T47D (cell line): ENCODE measurements around a stretch of chr11.

- RRBS = no CpG with 5 or more reads among the region's 9 CpGs
Measured at GRCh38 chr11:12050270-12050994, 42.0 kb upstream of the DKK3 start.

GRCh38 chr11:12123776-12124247 lies 13.4 kb downstream of the MICAL2 start:
- RRBS = no CpG with 5 or more reads among the region's 4 CpGs

DNA sequence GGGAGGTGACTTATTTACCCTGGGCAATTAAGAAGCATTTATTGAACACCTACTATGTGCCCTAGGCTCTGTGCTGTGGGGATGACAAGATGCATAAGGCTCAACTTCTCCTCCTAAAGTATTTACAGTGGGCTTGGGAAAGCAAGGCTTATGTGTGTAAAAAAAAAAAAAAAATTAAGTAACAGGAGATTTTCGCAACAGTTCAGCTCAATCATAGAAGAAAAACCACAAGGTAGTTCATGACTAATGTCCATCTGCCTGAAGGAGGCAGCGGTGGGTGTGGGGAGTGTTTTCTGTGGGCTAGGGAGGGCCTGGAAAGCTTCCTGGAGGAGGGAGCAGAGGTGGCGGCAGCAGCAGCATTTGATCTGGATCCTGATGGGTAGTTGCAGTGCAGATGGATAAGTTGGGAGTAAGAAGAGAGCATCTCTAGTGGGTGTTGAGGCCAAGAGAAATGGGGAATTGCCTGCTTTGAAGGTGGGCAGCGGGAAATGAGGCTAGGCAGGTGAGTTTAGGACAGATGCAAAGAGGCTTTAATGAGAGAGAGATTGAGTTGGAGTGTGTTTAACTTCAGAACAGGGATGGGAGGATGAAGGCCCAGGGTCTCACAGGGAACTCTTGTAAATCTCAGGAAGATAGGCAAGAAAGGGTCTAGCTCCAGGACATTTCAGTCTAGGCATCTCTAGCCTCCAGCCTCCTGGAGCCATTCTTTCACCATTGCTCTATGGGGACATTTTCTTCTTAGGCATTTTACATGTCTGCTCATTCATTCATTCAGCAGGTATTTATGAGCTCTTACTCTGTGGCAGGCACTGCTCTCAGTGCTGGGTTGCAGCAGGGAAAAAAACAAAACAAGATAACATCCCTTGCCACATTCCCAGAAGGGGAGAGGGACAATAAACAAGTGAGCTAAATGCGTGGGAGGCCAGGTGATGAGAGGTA lies 16.4 kb downstream of the MICAL2 start:
- RRBS = no CpG with 5 or more reads among the region's 5 CpGs

GRCh38 chr11:12133351-12133890 lies 23.0 kb downstream of the MICAL2 start:
- RRBS = no CpG with 5 or more reads among the region's 7 CpGs

- RRBS = no CpG with 5 or more reads among the region's 9 CpGs
Measured at GRCh38 chr11:12158786-12159461, 48.5 kb downstream of the MICAL2 start.

GRCh38 chr11:12178962-12179442 lies 68.6 kb downstream of the MICAL2 start:
- RRBS = no CpG with 5 or more reads among the region's 5 CpGs

- RRBS = no CpG with 5 or more reads among the region's 17 CpGs
Measured at GRCh38 chr11:12200679-12201664, 90.6 kb downstream of the MICAL2 start.

DNA sequence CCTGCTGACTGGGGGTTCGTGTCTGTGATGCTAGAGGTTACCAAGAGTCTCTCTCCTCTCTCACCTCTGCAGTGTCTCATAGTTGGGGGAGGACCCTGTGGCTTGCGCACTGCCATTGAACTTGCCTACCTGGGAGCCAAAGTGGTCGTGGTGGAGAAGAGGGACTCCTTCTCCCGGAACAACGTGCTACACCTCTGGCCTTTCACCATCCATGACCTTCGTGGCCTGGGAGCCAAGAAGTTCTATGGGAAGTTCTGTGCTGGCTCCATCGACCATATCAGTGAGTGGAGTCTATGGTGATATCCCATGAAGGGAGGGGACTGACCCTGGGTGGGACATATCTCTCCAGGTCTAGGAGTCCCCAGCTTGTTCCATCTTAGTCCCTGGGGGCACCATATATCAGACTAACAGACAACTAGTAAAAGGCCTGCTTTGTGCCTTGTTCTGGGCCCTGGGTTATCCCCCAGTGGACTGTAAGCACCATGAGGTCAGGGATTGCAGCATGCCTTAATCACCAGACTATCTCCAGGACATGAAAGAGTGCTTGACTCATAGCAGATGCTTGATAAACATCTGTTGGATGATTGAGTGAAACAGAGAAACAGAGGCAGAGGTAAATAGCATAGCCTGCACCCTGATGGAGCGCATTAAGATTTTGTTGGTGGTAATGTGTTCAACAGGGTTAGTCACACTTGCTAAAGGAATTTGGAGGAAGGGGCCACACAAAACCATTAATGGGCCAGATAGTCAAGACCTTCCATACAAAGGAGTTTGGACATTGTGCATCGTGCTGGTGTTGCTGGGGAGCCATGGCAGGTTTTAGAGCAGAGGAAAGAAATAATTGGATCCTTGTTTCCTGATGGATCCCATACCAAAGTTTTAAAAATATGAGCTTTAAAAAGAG lies 94.0 kb downstream of the MICAL2 start:
- RRBS = no CpG with 5 or more reads among the region's 9 CpGs

- RRBS = no CpG with 5 or more reads among the region's 6 CpGs
Measured at GRCh38 chr11:12207822-12208477, 97.6 kb downstream of the MICAL2 start.

- RRBS = no CpG with 5 or more reads among the region's 5 CpGs
Measured at GRCh38 chr11:12229423-12230013, 119.1 kb downstream of the MICAL2 start.

DNA sequence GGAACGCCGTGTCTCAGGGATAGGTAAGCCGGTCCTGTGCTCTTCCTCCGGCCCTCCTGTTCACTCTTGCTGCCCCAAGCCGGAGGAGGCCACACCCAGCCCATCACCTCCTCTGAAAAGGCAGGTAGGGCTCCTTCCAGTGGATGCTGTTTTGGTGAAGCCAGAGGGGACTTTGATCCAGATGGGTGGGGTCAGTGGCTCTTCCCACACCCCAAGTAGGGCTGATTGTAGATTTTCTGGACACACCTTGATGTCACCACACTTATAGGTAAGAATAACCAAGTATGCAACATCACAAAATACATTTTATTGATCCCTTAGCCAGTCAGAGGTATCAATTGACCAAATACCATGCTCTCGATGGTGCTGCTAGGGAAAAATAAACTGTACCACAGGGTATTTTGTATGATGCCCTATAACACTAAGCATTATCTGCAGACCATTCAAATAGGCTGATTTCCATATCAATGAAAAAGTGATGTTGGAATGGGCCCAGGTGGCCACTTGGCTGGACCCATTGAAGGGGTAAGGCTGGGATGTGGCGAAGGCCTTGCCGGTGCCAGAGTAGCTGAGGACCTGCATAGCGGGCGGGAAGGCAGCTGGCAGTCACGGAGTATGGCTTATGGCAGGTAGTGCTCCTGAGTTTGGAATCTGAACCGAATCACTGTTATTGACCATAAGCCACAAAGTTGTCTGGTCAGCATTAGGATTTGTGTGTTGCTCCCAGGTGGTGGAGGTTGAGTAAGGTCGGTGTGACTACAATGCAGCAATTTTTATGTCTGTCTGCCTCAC lies 130.8 kb downstream of the MICAL2 start:
- RRBS = no CpG with 5 or more reads among the region's 13 CpGs

- RRBS = no CpG with 5 or more reads among the region's 8 CpGs
Measured at GRCh38 chr11:12269534-12269873, 107.9 kb upstream of the PARVA start.

DNA sequence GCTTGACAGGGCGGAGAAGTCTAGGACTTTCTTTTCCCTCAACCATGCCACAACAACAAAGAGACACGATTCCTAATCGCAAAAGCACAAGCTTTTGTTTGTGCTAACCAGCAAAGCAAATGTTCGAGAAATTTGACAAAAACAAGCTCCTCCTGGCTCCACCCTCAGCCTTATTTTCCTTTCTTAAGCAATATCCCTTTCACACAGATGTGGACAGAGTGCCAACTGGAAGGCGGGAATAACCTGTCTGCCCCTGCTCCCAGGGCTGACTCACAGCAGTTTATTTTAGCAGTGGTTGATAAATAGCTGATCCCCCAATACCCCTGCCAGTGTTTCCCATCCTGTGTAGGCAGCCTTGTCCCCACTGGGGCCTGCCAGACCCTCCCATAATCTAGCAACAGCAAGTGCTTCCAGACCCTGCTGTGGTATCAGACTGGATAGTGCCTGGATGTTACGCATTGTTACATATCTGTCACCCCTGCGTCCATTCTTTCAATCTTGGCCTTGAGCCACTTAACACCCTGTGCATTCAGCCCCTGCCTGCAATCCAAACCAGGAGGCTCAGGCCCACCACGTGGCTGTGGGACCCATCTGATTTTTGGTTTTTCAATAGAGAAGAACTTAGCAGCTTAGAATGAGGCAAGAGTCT lies 53.6 kb downstream of the PARVA start:
- RRBS = no CpG with 5 or more reads among the region's 8 CpGs

DNA sequence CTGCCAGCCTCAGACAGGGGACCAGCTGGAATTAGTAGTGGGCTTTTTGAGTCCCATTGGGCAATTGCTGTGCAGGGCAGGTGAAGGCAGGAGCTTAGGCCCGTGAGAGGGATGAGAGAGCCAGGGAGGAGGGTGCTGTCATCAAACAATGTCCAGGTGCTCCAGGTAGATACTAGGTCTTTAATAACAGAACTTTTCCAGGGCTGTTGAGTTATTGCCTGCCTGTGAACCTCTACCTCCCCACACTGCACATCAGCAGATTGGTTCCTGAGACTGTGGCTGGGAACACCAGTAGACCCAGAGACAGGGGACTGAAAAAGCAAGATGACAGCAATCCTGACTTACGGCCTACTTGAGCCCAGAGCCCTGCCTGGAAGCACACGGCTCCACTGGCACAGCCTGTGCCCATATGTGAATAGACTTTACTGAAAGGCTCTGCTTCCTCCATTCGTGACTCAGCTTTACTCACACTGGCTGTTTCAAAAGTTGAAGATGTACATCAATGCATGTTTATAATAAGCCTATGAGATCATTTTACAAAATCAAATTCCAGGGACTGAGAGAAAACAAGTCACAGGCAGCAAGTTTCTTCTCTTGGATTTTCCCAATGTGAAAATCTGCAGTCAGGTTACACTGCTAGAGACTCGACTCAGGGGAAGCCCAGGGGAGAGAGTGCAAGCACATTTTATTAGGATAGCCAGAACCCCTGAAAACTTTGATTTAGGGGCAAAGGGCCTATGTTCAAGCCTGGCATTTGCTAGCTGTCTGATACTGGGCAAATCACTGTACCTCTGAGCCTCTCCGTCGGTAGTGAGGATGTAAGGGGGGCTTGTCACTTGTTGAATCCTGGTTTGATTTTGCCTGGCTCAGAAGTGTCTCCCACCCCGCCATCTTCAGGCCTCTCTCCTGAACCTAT lies 134.6 kb upstream of the TEAD1 start:
- RRBS = no CpG with 5 or more reads among the region's 8 CpGs

GRCh38 chr11:12689285-12689683 lies 15.1 kb downstream of the TEAD1 start:
- RRBS = no CpG with 5 or more reads among the region's 3 CpGs

- RRBS = no CpG with 5 or more reads among the region's 15 CpGs
Measured at GRCh38 chr11:12724309-12725209, 50.3 kb downstream of the TEAD1 start.

DNA sequence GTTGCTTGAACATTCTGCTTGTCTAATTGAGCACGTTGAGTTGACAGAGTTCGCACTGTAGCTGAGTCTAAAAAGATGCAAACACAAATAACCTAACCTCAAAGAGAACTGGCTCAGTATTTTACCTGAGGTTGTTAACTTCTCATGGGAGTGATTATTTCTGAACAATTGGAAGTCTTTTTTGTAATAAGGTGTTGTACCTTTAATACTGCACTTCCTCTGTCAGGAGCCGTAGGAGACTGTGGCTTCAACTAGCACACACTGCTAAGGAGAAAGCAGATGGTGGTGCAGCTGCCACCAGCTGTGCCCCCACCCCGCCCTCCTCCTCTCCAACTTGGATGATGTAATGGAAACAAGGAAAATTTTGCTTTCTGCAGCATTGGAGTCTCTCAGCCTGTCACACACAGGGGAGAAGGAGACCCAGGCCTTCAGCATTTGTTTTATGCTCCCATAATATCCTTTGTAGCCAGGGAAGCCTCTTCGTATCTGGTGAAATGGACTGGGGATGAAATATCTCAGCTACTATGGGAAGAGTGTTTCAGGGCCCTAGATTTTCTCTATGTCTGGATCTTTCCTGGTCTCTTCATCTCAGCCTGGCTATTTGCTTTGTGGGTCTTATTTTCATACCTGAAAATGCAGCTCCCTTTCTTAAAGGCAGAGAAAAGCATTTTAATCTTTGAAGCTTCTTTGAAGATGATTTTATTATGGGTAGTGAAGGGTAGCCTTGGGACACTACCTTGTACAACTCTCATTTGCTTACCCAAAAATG lies 91.3 kb downstream of the TEAD1 start:
- RRBS = no CpG with 5 or more reads among the region's 5 CpGs

GRCh38 chr11:12777918-12778658 lies 103.9 kb downstream of the TEAD1 start:
- RRBS = no CpG with 5 or more reads among the region's 3 CpGs

- RRBS = no CpG with 5 or more reads among the region's 22 CpGs
Measured at GRCh38 chr11:12827734-12829108, 154.0 kb downstream of the TEAD1 start.

DNA sequence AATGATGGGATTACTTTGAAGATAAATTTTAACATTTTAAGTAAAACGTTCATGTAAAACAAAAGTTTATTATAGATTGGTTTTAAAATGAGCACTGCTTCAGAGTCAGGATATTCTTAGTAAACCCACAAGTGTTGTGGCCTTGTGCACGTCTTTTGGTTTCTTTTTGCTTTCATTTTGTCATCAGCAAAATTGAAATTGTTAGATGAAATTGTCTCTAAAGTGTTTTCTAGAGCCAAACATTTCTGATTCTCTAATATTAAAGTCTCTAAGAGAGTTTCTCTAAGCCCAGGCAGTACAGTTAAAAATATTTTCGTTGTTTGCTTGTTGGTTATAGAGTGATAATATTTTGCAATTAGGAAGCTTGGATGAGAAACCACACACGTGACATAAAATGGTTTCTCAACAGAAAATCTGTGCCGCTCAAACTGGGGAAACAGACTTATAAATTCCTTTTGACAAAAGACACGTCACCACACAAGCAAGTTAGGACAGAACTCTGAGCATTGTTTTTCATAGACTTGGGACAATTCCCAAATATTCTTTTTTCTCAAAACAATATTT lies 164.4 kb downstream of the TEAD1 start:
- RRBS = no CpG with 5 or more reads among the region's 6 CpGs